Gastrocnemius medialis (tissue), 3 donors: ENCODE measurements around a stretch of chr7.

- PRO-cap = no peak
- RAMPAGE, long total RNA, 3 experiments = no peak in any of the 3 experiments
These were observed 183.4 kb downstream of the ELFN1 start for GRCh38 chr7:1853262-1853995.

DNA sequence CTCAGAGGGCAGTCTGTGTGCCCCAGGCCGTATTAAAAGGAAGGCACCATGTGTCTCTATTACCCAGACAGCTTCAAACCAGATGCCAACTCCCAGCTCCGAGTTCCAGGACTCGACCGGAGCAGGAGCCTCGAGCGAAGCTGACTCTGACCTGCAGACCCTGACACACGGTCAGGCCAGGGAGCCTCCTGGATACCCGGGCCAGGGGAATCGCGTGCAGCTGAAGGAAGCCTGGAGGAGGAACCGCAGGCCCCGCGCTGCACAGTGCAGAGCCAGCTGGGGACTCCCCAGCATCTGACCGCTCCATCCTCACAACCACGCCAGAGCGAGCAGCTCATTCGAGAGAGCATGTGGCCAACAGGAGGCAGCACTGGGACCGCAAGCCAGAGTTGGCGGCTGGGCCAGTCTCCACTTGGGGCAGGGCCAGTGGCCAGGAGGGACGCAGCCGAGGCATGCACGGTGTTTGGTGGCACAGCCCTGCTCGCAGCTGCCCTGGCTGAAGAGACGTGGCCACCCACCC is 213.7 kb downstream of the ELFN1 start:
- PRO-cap = no peak
- RAMPAGE, long total RNA, 3 experiments = no peak in any of the 3 experiments

GRCh38 chr7:1922065-1922800 is 252.2 kb downstream of the ELFN1 start:
- PRO-cap = no peak
- RAMPAGE, long total RNA, 3 experiments = no peak in any of the 3 experiments

- PRO-cap = no peak
- RAMPAGE, long total RNA, 3 experiments = no peak in any of the 3 experiments
These were observed 266.3 kb downstream of the ELFN1 start for GRCh38 chr7:1936274-1936962.

DNA sequence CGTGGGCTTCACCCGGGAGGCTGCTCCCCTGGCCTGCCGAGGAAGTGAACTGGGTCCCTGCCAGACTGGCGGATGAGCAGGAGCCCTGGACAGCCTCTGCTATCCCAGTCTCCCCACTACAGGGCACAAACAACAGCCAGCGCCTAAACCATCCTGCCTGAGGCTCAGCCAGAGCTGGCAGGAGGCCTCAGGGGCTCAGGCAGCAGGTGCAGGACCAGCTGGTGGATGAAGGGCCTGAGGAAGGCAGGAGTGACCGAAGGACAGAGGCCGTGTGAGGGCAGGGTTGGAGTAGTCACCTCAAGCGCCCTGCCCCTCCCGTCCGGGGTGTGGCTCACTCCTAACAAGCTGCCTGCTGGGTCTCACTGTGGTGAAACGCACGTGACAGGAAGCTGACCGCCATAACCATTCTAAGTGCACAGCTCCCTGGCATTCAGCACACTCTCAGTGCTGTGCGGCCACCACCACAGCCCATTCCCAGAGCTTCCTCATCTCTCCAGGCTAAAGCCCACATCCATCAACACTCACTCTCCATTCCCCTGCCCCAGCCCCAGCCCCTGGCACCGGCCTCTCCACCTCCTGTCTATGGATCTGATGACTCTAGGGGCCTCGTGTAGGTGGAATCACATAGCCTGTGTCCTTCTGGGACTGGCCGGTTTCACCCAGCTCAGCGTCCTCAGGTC is 281.1 kb downstream of the ELFN1 start:
- PRO-cap = no peak
- RAMPAGE, long total RNA, 3 experiments = no peak in any of the 3 experiments

DNA sequence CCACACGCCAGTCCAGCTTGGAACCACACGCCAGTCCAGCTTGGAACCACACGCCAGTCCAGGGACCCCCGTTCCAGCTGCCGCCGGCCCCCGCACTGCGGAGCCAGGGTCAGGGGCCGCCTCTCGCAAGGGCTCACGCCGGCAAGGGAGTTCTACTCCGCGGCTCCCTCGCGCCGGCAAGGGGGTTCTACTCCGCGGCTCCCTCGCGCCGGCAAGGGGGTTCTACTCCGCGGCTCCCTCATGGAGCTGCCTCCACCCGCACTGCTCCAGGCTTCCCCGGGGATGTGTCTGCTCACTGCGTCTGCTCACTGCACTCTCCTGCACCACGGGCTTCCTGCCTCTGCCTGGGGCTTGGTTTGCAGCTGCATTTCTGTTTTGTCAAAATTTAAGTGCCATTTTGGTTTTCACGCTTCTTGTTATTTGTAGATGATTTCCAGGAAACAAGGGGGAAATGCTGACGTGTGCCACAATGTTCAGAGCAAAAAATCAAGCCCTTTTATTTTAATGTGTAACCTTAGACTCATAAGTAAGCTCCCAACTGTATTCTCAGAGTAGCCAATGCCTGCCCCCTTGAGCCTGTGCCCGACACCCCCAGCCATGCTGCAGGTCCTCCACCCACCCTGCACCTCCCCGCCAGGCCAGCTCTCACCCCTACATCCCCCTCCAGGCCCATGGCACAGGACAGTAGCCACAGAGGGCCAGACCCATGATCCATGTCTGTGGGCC is 246.3 kb downstream of the MAD1L1 start:
- PRO-cap = no peak
- RAMPAGE, long total RNA, 3 experiments = no peak in any of the 3 experiments

GRCh38 chr7:1999516-1999877 is 233.2 kb downstream of the MAD1L1 start:
- PRO-cap = no peak
- RAMPAGE, long total RNA, 3 experiments = no peak in any of the 3 experiments

DNA sequence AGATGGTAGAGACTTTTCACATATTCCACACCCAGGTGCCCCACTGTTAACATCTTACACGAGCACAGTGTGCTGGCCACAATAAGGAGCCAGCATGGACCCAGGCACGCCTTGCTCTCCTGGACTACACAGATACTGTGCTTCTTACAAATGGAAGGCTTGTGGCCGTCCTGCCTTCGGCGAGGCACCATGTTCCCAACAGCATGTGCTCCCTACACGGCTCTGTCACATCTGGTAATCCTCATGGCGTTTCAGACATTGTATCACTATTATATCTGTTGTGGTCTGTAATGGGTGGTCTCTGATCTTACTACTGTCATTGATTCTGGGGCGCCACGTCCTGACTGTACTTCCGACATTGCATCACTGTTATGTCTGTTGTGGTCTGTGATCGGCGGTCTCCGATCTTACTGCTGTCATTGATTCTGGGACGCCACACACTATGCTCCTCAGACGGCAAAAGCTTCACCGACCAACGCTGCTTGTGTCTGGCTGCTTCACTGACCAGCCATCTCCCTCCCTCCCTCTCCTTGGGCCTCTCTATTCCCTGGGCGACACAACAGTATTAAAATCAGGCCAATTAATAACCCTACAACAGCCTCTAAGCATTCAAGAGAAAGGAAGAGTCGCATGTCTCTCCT is 195.4 kb downstream of the MAD1L1 start:
- PRO-cap = no peak
- RAMPAGE, long total RNA, 3 experiments = no peak in any of the 3 experiments

DNA sequence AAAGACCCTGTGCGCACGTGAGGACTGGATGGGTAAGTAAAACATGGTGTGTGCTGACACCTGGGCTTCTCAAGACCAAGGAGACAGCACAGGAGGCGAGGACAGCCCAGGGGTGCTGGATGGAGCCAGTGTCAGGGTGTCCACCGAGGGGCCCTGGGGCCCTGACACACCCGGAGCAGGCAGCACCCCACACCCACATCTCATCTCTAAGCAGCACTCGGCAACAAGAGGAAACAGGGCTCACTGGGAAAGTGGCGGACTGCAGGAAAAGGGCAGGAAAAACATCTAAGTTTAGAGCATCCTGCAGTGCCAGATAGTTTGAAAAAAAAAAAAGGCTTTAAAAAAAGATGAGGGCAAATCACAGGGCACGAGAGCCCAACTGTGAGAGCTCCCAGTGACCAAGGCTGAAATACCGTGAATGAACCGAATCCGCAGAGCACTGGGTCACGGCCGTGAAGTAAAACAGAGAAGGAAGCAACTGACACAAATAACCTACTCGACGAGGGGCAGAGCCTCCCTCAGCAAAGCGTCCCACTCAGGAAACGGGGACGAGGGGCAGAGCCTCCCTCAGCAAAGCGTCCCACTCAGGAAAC is 120.1 kb downstream of the MAD1L1 start:
- PRO-cap = no peak
- RAMPAGE, long total RNA, 3 experiments = no peak in any of the 3 experiments

GRCh38 chr7:2116080-2116493 is 116.7 kb downstream of the MAD1L1 start:
- PRO-cap = bidirectional peak, plus-strand start at chr7:2116366, minus-strand start at chr7:2116272
- RAMPAGE, long total RNA, 3 experiments = no peak in any of the 3 experiments

DNA sequence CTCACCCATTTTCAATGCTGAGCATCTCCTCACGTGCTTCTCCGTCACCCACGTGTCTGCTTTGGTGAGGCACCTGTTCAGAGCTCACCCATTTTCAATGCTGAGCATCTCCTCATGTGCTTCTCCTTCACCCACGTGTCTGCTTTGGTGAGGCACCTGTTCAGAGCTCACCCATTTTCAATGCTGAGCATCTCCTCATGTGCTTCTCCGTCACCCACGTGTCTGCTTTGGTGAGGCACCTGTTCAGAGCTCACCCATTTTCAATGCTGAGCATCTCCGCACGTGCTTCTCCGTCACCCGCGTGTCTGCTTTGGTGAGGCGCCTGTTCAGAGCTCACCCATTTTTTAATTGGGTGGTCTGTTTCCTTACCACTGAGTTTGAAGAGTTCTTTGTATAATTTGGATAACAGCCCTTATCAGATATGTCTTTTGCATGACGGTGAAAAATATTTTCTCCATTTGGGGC is 99.7 kb downstream of the MAD1L1 start:
- PRO-cap = no peak
- RAMPAGE, long total RNA, 3 experiments = no peak in any of the 3 experiments

GRCh38 chr7:2269173-2270027 is 27.4 kb downstream of the NUDT1 start:
- PRO-cap = no peak
- RAMPAGE, long total RNA, 3 experiments = no peak in any of the 3 experiments

GRCh38 chr7:2353843-2354677 is 567 bp upstream of the EIF3B start:
- PRO-cap = unidirectional peak, minus-strand start at chr7:2354058
- RAMPAGE, long total RNA, 3 experiments = no peak in any of the 3 experiments

- PRO-cap = no peak
- RAMPAGE, long total RNA, 3 experiments = no peak in any of the 3 experiments
These were observed 3.5 kb upstream of the CHST12 start for GRCh38 chr7:2399648-2400564.

DNA sequence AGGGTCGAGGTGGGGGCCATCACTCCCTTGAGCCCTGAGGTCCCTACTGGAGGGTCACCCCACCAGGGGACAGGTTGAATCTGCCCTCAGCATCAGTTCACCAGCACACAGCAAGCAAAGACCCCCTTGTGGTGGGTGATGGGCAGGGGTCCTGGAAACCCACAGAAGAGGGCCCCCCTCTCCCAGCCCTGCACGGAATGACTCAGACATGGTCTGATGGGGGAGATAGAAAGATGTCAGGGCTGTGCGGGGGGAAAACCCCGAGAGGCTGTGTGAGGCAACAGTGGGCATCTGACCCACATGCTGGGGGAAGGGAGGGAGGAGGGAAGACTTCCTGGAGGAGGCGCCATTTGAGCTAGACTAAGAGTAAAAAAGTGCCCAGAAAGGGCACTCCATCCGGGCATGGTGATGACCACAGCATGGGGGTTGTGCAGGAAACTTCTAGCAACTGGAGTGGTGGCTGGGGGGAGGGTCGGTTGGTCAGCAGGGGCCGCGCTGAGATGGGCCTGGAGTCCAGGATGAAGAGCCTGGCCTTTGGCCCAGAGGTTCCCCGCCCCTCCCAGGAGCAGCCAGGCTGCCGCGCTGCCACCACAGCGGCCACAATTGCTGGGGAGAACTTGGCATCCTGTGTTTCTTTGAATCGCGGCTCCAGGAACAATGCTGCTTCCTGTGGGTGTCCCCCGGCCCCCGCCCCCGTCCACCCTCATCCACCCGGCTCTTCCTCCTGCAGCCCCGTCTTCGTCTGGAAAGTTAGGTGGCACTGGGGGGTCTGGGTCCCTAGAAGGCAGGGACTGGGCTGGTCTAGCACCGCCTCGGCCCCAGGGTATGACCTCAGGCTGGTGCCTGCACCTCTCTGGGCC is 2.5 kb downstream of the LFNG start:
- PRO-cap = no peak
- RAMPAGE, long total RNA, 3 experiments = no peak in any of the 3 experiments

- PRO-cap = no peak
- RAMPAGE, long total RNA, 3 experiments = no peak in any of the 3 experiments
These were observed 4.5 kb downstream of the LFNG start for GRCh38 chr7:2523908-2524588.

GRCh38 chr7:2530045-2531021 is 10.8 kb downstream of the LFNG start:
- PRO-cap = no peak
- RAMPAGE, long total RNA, 3 experiments = no peak in any of the 3 experiments

GRCh38 chr7:2553851-2554759 is 1.2 kb downstream of the BRAT1 start:
- PRO-cap = no peak
- RAMPAGE, long total RNA, 3 experiments = no peak in any of the 3 experiments

DNA sequence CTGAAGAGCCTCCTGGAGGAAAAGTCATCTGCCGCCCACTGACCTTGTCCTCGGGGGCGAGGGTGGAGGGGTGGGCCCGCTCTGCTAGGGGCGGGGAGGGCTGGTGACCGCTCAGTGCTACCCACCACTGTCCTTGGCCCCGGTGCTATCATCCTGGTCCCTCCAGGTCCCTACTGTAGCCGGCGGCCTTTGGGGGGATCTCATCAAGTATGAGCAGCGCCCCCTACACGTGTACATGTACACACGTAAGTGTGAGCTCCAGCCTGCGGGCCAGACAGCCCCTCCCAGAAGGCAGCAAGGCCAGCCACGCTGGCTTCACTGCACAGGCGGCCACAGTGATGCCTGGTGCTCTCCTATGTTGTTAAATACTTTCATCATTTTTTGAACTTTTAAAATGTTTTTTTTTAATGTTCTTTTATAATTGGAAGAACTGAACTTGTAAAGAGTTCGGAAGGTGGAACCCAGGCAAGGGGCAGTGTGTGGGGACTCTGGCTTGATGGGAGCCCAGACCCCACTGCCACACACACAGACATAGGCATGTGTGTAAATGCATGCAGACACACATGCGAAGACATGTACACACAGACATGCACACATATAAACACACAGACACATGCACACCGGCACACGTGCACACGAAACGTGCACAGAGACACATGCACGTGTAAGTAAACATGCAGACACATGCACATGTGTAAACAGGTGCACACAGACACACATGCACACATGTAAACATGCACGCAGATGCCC is 19.7 kb downstream of the TTYH3 start:
- PRO-cap = no peak
- RAMPAGE, long total RNA, 3 experiments = no peak in any of the 3 experiments

GRCh38 chr7:2657306-2658000 is 25.7 kb downstream of the TTYH3 start:
- PRO-cap = no peak
- RAMPAGE, long total RNA, 3 experiments = no peak in any of the 3 experiments